Osteoblast (primary cell): ENCODE results near the gene SYT13.

GRCh38 chr11:43556484-43557199, 123.9 kb upstream of the HSD17B12 start:
- CAGE, long polyA plus RNA = no peak
- RRBS = no CpG with 5 or more reads among the region's 8 CpGs

- CAGE, long polyA plus RNA = no peak
- RRBS = no CpG with 5 or more reads among the region's 6 CpGs
These were observed 2.1 kb downstream of the ALKBH3 start for GRCh38 chr11:43882450-43883359.

DNA sequence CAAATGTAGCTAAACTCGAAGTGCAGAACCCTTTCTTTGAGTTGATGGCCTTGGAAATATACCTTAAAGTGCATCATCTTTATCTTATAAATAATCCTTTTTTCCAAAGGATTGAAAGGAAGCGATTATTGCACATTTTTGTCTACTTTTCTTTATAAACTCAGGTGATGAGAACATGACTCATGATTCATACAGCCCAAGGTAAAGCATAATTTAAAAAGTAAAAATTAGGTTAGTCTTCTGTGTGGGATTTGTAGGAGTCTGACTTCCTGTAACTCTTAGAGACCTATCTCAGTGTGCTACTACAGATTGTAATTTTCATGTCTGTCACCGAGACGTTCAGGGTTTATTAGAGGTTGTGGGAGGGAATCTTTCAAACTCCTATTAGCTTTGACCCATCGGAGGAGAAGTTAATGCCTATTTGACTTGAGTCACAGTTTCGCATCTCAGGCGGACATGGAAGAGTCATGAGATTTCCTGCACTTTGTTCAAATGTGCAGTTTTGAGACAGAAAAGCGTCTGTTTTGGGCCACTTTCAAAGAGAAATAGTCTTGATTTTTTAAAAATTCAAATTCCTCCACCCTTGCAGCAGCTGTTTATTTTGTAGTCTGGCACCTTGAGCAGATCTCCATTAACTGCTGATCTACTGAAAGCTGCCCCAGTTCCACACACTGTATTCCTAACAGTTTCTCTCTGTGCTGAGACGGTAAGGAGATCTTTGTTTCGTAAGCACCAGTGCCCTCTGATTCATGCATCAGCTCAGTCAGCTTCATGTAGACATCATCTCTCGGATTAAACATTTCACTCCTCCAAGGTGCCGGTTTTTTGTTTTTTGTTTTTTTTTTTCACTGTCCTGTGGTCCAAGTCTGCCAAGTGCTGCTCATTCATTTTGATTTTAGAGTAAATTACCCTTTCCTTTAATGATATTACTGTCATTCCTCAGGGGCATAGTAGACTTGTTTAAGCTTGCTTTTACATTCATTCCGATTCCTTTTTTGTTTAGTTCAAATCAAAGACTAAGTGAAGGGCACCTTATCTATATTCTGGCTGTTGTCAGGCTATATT, 24.3 kb downstream of the ALKBH3 start:
- CAGE, long polyA plus RNA = no peak
- RRBS = no CpG with 5 or more reads among the region's 13 CpGs

- CAGE, long polyA plus RNA = no peak
- RRBS = no CpG with 5 or more reads among the region's 6 CpGs
These were observed 29.9 kb upstream of the ACCSL start for GRCh38 chr11:44017739-44018392.

GRCh38 chr11:44067327-44067791, 1.3 kb downstream of the ACCS start:
- CAGE, long polyA plus RNA = no peak
- RRBS = no CpG with 5 or more reads among the region's 6 CpGs

- CAGE, long polyA plus RNA = no peak
- RRBS = no CpG with 5 or more reads among the region's 4 CpGs
These were observed 71.4 kb downstream of the ALX4 start for GRCh38 chr11:44238469-44238969.

GRCh38 chr11:44308958-44309569, 875 bp downstream of the ALX4 start:
- CAGE, long polyA plus RNA = no peak
- RRBS = 14% methylated on average over 21 of the region's 60 CpGs

- CAGE, long polyA plus RNA = no peak
- RRBS = 27% methylated on average over 6 of the region's 61 CpGs
These were observed 9.9 kb upstream of the ALX4 start for GRCh38 chr11:44319648-44320480.

DNA sequence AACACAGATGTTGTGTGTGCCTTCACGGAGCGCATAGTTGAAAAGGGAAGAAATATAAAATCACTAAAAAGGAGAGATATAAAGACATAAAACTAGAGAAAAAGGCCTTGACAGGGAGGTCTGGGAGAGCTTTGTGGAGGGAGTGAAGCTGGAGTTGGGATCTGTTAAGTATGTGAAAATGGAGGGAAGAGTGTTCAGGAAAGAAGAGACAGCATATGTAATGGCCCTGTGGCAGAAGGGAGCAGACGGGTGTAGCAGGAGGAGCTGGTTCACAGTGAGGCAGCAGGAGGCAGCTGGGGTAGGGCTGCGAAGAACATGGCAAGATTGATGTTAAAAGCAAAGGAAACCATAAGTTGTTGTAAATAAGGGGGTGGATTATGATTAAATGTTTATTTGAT, 42.2 kb upstream of the ALX4 start:
- CAGE, long polyA plus RNA = no peak
- RRBS = no CpG with 5 or more reads among the region's 4 CpGs

- CAGE, long polyA plus RNA = no peak
- RRBS = 12% methylated on average over 21 of the region's 42 CpGs
These were observed 45.4 kb upstream of the CD82 start for GRCh38 chr11:44519972-44520604.

GRCh38 chr11:44566943-44567565, 1.6 kb downstream of the CD82 start:
- CAGE, long polyA plus RNA = no peak
- RRBS = no CpG with 5 or more reads among the region's 6 CpGs

DNA sequence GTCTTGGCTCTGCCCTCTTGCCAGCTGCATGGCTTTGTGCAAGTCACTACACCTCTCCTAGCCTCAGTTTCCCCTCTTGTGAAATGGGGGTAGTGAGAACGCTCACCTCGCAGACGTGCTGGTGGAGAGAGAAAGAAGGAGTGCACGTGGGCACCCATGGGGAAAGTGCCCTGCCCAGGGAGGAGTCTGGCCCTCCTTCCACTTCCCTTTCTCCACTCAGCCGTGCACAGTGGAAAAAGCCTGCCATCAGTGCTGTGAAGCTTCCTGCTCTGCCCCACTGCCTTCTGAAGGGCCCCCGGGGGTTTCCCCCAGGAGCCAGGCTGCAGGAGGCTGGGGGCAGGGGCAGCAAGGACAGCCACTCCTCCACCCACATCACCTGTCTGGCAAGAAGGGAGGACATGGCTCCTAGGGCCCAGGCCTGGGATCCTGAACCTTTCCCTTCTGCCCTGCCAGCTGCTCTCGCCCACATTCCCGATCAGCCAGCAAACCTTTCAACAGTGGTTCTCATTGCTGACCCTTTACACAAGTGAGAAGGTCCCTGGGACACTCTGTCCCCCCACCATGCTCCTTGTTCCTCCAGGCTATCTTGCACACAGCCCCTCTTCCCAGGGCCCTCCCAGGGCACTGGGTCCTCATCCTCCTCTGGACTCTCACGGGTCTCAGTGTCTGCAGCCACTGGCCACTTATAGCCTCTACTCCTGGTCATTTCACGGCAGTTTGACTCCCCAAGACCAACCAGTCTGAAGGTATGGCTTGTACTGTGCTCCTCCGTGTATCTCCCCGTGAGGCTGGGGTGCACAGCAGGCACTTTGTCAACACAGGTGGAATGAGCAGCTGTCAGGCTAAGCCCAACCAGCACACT, 7.4 kb downstream of the TP53I11 start:
- CAGE, long polyA plus RNA = no peak
- RRBS = no CpG with 5 or more reads among the region's 12 CpGs

DNA sequence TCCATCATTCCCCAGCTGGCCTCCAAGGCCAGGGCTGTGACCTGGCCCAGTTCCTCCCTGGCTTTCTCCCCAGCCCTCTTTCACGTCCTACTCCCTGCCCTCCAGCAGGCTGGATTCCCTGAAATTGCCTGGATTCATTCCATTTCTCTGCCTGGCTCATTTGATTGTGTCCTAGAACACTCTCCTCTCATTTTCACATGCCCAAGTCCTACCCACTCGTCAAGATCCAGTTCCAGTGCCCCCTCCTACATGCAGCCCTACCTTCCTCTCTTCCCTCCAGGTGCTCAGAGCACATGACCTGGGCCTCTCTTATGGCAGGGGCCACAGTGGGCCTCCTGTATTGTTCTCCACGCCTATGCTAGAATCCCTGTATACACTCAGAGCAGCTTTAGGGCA, 57.0 kb upstream of the PRDM11 start:
- CAGE, long polyA plus RNA = no peak
- RRBS = no CpG with 5 or more reads among the region's 3 CpGs

- CAGE, long polyA plus RNA = no peak
- RRBS = no CpG with 5 or more reads among the region's 2 CpGs
These were observed 54.4 kb upstream of the PRDM11 start for GRCh38 chr11:45092114-45092434.

GRCh38 chr11:45100201-45100645, 46.2 kb upstream of the PRDM11 start:
- CAGE, long polyA plus RNA = no peak
- RRBS = no CpG with 5 or more reads among the region's 3 CpGs

GRCh38 chr11:45145394-45145996, 944 bp upstream of the PRDM11 start:
- CAGE, long polyA plus RNA = no peak
- RRBS = no CpG with 5 or more reads among the region's 21 CpGs

DNA sequence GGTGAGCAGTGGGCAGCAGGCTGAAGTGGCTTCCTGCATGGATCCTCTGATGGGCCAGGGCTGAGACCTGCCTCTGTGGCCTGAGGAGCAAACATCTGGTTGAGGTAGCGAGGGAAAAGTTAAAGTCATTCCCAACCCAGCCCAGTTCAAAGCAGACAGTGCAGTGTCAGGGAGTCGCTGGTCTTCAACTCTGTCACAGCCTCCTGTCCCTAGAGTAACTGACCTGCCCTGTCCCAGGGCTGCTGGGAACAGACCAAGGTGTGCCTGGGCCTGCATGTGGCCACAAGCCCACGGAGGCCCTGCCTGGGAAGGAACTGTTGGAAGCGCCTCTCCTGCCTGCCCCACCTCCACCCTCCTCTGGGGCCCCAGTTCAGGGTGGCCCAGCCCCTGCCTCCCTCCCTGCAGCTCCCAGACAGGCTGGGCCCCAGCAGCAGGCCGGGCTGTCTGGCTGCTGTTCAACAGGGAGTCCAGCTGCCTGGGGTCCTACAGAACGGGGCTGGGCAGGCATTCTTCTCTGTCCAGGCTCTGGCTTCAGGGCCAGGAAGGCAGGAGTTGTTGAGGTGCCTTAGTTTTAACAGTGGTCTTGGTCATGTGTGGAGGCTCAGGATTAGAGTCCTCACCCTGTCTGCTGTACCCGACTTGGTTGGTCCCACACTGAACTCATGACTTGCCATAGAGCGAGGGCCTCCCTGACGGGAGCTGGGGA, 11.7 kb downstream of the PRDM11 start:
- CAGE, long polyA plus RNA = no peak
- RRBS = no CpG with 5 or more reads among the region's 9 CpGs

DNA sequence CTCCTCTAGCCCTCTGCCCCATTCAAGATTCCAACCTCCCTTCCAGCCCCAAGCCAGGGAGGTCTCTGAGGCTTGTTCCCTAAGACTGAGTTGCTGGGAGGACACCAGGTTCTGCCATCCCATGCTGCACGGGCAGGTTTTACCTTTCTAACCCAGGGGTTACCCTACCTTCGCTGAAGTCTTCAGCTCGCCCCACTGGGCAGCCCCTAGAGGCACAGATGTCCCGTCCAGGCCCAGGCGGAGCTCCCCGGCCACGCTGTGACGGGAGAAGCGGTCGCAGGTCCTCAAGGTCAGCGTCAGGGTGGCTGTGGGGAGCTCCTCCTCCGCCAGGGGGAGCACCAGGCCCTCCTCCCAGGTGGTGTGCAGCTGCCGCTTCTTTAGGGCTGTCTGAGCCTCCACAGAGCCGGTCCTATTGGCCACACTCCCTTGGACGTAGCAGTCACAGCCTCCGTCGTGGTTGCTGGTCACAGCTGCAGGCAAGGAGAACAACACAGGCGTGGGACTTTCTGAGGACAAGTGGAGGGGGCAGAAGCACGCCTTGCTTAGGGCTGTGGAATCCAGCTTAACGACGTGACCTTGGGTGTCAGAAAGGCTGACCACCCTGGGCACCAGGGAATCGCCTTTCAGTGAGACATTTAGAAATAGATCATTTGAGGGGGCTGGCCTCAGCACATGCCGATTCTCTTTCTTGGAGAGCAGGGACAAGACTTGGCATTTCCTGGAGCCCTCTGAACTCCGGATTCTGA, 33.7 kb downstream of the SYT13 start:
- CAGE, long polyA plus RNA = no peak
- RRBS = no CpG with 5 or more reads among the region's 24 CpGs

GRCh38 chr11:45285671-45286947, at the start of gene SYT13:
SYT13 (minus strand) TSS chr11:45286341.
- CAGE, long polyA plus RNA = no peak
- RRBS = 3% methylated on average over 5 of the region's 62 CpGs

DNA sequence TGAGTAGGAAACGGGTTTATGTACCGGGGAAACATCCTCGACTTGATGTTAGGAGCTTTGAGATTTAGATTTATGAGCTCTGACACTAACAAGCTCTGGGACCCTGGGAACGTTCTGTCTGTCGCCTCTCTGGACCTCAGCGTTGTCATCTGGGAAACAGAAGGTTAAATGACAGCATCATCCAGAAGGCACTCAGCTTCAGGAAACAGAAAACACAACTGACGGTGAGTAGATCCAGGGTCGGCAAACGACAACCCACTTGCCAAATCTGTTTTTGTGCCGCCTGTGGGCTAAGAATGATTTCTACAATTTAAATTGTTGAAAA, 46.9 kb upstream of the SYT13 start:
- CAGE, long polyA plus RNA = no peak
- RRBS = no CpG with 5 or more reads among the region's 10 CpGs